Cardiac ventricle fibroblast (primary cell): Measurements from ENCODE around the gene SIX6.

- RAMPAGE, long total RNA, result no peak
Observed at GRCh38 chr14:58296712-58297248, 1.6 kb upstream of the ARID4A start.

GRCh38 chr14:58298999-58299741, 815 bp downstream of the ARID4A start:
- RAMPAGE, long total RNA, result no peak

DNA sequence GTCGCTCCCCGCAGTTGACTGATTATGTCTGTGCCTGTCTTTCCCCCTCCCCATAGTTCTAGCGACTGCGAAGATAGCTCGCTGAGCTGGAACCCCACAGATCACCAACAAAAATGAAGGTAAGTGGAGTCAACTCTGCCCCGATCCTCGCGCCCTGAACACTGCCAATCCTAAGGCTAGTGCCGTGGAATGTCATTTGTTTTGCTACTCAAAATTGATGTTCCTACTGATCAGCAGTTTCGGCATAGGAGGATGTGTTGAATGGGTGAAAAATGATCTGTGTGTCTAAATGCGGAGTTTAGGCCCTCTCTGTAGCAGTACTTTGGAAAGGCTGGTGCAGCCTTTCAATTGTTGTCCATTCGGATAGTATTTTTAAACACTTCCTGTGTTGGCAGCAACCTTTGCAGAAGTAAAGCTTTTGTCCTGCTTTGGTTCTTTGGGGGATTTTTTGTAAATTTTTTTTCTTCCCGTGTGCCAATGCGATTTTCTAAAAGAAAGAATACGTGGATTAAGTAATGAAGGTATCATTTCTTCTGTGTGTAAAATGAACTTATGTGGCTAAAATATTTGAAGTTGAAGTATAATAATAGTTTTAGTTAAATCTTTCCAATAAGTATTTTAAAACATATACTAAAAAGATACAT, 1.5 kb downstream of the ARID4A start:
- RAMPAGE, long total RNA, result no peak

DNA sequence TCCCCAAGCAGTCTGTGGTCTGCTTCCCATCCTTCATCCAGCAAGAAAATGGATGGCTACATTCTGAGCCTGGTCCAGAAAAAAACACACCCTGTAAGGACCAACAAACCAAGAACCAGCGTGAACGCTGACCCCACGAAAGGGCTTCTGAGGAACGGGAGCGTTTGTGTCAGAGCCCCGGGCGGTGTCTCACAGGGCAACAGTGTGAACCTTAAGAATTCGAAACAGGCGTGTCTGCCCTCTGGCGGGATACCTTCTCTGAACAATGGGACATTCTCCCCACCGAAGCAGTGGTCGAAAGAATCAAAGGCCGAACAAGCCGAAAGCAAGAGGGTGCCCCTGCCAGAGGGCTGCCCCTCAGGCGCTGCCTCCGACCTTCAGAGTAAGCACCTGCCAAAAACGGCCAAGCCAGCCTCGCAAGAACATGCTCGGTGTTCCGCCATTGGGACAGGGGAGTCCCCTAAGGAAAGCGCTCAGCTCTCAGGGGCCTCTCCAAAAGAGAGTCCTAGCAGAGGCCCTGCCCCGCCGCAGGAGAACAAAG, 7.9 kb downstream of the DACT1 start:
- RAMPAGE, long total RNA, result no peak

DNA sequence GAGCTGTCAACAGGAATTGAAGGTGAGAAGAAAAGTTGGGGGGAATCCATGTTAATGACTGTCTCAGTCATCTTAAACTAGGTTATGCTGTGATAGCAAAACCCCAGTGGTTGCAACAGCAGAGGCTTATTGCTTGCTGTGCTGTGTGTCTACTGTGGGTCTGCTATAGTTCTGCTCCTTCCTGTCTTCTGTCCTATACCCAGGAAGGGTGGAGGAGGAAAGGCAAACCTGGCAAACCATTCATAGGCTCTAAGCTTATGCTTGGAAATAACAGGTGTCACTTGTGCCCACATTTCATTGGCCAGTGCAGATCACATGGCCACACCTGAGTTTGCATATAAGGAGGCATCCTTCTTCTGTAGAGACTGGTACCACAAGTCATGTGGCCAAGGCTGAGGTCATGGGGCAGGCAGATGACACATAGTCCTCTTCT, 77.1 kb downstream of the DAAM1 start:
- RAMPAGE, long total RNA, result no peak

- RAMPAGE, long total RNA, result no peak
Observed at GRCh38 chr14:59282223-59282846, 93.9 kb downstream of the DAAM1 start.

GRCh38 chr14:59483301-59483619, 948 bp downstream of the L3HYPDH start:
- RAMPAGE, long total RNA, result no peak

GRCh38 chr14:60253902-60254678, 5.1 kb downstream of the PPM1A start:
- RAMPAGE, long total RNA, result no peak

DNA sequence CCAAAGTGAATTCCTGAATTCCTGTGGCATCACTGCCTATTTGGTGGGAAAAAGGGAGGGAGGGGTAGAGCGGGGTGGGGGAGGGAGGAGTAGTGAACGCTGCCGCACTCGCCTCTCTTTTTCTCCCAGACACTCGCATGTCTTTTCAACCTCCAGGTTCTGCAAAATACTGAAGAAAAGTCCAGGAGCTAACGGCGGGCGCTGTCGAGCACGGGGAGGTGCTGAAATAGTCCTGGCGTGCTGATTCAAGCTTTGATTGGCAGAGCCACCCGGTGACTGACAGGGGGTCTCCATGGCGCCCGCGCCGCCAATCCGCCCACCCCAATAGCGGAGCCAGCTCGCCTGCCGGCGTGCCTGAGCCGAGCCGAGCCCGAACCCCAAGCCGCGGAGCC, at the start of gene SIX6:
Gene SIX6 (plus strand): TSS at position 324 of the 392 bp plus-strand sequence.
- RAMPAGE, long total RNA, result no peak

- RAMPAGE, long total RNA, result no peak
Observed at GRCh38 chr14:60616458-60617144, 32.7 kb downstream of the SIX1 start.

DNA sequence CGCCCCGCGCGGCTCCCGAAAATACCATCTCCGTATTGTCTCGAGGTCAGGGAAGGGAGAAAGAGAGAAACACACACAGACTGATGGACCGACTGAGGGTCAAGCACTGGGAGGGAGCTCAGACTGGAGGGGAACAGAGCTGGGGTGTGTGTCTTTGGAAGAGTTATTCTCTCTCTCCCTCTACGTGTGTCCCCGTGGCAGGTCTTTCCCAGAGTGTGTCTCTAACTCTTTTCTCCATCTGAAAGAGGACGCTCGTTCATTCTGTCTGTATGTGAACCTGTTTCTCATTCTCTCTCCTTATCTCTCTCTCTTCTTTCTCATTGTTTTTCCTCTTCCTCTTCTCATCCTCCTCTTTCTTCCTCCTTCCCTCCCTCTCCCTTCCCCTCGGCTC, 4.2 kb upstream of the SIX1 start:
- RAMPAGE, long total RNA, result no peak

- RAMPAGE, long total RNA, result no peak
Observed at GRCh38 chr14:60736479-60737257, 2.1 kb downstream of the MNAT1 start.

DNA sequence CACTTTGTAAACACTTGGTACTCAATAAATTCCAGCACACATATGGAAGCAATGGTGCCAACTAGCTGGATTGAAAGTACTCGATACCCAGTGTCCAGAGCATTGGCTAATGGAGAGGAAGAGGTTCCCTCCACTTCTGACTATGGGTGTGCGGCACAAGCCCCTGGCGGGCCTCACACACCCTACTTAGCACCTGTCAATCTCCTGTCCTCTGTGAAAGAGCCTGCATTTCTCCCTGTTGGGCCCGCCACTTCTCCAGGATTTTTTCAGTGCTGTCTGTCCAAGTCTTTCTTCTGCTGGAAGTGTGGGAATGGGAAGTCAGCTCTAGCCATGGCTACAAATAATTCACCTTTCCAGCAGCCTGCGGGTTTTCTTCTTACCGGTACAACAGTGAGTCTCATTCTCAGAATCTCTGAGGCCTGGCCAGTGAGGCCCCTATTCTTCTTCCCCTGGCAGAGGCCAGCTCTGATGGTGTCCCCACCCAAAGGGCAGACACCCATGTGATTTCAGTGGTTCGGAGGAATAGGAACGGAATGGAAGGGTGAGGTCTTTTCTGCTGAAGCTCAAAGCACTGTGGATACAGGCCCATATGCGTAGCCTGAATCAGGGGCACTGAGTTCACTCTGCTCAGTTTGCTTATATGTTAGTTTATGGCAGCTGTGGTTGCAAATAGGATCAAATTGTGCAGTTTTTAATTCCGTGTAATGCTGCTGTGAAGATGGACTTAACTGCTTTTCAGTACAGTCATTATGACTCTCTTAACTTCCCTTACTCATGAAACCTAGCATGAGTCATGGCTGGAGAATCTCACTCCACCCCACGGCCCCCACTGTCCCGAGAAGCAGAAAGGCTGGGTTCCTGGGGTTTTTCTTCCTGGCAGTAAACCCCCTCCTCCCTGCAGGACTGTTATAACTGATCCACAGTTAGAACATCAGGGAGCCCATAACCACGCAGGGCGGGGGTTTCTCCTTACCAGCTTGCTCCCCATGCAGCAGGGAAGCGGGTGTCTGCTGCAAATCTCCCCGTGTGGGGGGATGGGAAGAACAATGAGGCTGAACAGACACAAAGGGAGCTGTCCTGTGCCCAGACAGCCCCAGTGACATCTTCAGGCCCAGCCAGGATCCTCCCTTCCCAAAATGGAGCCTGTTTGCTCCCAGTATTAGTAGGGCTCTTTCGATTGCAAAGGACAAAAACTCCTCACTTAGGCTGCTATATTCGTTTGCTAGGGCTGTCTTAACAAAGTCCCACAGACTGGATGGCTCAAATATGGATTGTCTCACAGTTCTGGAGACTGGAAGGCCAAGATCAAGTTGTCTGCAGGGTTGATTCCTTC, 122.6 kb downstream of the SLC38A6 start:
- RAMPAGE, long total RNA, result no peak

DNA sequence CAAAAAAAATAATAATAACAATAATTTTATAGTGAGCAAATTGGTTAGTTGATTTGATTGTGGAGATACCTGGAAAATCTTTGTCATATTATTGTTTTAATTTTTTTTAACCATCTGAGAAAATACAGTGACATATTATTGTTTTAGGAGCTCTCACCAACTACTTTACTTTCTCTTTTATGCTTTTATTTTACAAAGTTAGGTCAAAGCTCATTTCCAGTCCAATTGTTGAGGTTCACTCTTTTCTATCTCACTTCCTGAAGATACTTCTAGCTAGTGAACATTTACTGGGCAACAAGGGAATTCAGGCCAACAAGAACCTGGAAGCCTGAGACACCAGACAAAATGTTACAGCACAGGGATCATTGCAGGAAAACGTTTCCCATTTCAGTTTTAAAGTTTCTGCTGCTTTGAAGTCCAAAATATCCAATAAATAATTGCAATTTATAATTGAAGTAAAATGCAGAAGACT, 3.9 kb downstream of the TMEM30B start:
- RAMPAGE, long total RNA, result no peak

DNA sequence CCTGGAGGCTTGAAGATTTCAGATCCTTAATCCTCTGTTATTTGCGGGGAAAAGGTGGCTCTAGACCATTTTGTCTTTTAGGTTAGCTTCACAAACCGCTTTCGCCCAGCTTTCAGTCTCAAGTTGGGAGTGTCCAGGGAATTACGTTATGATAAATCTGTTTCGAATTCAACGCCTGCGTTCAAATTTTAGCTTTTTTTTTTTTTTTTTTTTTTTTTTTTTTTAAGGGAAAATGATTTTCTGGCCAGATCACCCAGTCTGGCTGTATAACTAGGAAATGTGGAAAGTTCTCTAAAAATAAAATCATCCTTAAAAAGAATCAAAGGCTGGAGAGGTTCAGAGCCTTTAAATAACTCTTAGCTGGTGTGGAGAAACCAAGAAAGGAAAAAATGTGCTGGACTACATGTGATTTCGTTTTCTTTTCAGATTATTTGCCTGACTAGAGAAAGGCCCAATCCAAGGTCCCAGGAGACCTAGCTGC, 580 bp upstream of the TMEM30B start:
- RAMPAGE, long total RNA, result no peak

DNA sequence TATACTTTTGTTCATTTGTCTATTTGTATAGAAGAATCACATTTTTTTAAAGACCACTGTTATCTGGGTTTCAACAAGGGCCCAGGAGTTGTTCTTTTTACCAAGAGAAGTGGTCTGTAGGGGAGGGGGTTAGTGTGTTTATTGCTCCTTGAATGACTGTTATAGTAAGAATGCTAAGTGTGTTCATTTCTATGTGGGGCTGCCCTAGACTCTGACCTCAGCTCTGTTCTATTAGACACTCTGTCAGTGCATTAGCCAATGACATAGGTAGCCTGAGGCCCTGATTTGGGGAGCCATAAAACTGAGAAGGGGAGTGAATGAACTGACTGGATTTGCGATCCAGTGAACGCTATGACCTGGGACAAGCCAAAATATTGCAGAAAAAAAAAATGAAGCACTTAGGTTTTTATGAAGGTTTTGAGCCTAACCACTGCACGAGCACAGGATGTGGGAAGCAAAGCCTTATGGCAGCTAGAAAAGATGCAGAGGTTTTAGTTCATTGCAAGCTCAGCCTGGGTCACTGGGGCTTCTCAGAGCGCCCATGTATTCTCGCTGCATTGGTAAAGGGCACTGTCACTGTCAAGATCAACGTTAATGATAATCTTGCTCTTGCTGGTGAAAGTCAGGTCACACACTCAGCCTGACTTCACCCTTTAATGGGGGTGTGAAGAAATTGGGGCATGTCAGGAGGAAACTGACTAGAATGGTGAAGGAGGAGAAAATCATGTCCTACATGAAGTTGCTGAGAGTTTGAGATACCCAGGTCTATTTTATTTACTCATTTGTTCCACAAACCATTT, 63.8 kb downstream of the PRKCH start:
- RAMPAGE, long total RNA, result no peak

DNA sequence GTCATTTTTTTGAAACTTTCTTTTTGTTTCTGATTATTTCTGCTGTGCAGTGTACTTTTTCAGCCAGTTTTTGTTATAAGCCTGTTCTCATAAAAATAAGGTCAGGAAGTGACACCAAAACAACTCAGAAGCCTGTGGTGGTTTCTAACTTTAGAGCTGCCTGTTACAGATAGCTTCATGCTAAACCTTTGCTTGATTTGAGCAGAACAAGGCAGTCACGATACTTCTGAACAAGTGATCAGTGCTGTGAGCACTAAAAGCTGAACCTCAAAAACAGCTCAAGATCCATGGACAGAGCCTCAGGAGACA, 82.0 kb downstream of the PRKCH start:
- RAMPAGE, long total RNA, result no peak

- RAMPAGE, long total RNA, result no peak
Observed at GRCh38 chr14:61471970-61472803, 150.8 kb downstream of the PRKCH start.

GRCh38 chr14:61491111-61491430, 169.7 kb downstream of the PRKCH start:
- RAMPAGE, long total RNA, result no peak

DNA sequence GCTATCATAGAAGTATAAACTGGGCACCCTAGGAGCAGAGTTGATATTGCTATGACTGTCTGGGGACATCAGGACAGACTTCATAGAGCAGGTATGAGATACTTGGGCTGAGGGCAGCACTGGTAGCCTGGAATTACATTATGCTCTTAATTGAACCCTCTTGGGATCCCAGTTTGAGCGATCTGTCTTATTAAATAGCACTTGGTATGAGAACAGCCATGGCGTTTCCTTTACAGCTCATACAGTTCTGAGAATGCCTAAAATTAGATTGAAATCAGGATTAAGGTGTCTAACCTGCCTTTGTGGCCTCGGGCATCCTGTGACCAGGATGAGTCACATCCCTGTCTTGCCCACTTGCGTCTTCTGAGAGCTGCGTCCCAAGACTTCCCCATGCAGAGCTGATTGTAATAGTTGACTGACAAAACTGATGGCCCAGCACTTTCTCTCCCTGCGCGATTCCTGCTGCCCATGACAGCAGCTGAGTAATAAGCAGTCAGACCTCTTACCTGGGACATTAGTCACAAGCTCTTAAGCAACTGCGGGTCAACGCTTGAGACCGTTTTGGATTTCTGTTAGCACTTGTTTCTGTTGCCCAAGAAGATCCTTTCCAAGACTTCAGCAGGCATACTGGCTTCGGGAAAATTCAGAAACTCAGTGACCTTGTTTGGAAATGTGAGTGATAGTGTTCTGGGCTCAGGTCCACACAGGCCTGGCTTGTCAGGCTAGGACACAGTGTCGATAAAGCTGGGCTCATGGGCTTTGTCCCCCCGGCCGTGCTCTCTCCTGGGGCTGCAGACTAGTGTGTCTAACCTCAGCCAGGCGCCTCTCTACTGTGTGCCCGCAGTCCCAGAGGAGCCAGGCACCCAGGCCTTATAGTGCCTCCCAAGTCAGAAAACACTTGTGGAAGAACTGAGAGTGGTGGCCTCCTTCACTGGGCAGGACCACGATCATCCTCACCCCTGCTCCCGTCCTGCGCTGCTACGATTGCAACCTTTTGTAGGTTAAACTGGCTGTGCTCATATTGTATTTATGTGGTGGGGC, 169.9 kb upstream of the HIF1A start:
- RAMPAGE, long total RNA, result no peak